Placental epithelial cell (primary cell): ENCODE data around the gene ZNF35.

- CAGE, long polyA plus RNA = no peak
These were observed 31.5 kb downstream of the SNRK start for GRCh38 chr3:43317736-43318325.

GRCh38 chr3:43418329-43419181 is 132.2 kb downstream of the SNRK start:
- CAGE, long polyA plus RNA = no peak

DNA sequence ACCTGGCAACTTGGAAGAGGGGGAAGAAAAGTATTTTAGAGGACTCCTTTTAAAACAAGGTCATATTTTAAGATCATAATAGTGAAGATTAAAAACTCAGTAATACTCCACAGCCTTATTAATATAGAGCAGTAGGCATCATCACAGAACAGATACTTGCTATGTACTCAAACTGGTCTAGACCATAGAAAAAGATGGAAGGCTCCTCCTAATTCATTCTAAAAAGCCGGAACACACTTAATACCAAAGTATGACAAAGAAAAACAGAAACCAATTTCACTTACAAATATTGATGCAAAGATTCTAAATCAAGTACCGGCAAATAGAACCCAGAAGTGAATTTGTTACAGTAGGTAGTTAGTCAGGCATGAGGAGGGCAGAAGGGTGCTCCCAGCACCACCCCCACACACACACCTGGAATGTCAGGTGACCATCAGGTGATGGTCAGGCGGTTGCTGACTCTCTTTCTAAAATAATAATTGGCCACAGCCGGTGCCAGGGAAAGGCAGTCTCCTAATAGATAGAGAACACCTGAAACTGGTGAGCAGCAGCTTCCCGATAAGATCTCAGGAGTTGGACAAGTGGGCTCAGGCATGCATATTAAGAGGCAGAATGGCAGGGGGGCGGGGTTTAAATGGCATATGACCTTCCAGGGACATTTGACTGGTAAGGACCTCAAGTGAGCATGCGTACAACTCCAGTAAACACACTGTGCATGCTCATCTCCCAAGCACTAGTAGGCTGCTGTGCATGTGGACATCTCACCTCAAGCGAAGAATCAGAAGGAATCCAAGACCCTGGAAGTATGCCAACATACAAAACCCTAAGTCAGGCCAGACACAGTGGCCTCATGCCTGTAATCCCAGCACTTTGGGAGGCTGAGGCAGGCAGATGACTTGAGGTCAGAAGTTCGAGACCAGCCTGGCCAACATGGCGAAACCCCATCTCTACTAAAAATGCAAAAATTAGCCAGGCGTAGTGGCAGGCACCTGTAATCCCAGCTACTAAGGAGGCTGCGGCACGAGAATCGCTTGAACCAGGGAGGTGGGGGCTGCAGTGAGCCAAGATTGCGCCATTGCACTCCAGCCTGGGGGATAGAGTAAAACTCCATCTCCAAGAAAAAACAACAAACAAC is 131.0 kb downstream of the ANO10 start:
- CAGE, long polyA plus RNA = no peak

- CAGE, long polyA plus RNA = no peak
These were observed 3.0 kb upstream of the ANO10 start for GRCh38 chr3:43624599-43625388.

- CAGE, long polyA plus RNA = no peak
These were observed 15.4 kb downstream of the ABHD5 start for GRCh38 chr3:43706073-43706659.

GRCh38 chr3:43714691-43715276 is 24.0 kb downstream of the ABHD5 start:
- CAGE, long polyA plus RNA = no peak

- CAGE, long polyA plus RNA = no peak
These were observed 45.8 kb downstream of the ABHD5 start for GRCh38 chr3:43736428-43737132.

GRCh38 chr3:43748182-43748696 is 57.5 kb downstream of the ABHD5 start:
- CAGE, long polyA plus RNA = no peak

DNA sequence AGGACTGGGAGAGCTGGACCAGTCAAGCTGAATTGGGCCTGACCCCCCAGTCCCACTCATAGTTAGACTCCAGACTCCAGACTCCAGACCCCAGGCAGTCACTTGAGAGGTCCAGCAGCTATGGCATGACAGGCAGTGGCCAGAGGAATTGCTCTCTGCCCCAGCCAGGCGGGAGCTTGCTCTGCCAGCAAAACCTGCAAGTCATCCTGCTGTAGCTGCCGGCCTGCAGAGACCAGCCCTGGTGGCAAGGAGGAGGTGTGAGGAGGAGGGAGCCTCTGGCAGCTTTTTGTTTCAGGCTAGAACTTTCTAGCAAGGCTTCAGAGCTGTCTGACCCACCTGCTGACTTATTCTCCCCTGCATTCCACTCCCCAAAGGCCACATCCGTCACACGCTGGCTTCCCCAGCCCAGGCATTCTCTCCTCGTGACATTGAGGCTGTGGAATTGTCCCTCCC is 82.5 kb downstream of the ABHD5 start:
- CAGE, long polyA plus RNA = no peak

GRCh38 chr3:43894687-43894998 is 203.9 kb downstream of the ABHD5 start:
- CAGE, long polyA plus RNA = no peak

- CAGE, long polyA plus RNA = no peak
These were observed 9.5 kb downstream of the ZNF660 start for GRCh38 chr3:44594170-44594714.

- CAGE, long polyA plus RNA = no peak
These were observed 7.5 kb downstream of the ZNF197 start for GRCh38 chr3:44632213-44632865.

DNA sequence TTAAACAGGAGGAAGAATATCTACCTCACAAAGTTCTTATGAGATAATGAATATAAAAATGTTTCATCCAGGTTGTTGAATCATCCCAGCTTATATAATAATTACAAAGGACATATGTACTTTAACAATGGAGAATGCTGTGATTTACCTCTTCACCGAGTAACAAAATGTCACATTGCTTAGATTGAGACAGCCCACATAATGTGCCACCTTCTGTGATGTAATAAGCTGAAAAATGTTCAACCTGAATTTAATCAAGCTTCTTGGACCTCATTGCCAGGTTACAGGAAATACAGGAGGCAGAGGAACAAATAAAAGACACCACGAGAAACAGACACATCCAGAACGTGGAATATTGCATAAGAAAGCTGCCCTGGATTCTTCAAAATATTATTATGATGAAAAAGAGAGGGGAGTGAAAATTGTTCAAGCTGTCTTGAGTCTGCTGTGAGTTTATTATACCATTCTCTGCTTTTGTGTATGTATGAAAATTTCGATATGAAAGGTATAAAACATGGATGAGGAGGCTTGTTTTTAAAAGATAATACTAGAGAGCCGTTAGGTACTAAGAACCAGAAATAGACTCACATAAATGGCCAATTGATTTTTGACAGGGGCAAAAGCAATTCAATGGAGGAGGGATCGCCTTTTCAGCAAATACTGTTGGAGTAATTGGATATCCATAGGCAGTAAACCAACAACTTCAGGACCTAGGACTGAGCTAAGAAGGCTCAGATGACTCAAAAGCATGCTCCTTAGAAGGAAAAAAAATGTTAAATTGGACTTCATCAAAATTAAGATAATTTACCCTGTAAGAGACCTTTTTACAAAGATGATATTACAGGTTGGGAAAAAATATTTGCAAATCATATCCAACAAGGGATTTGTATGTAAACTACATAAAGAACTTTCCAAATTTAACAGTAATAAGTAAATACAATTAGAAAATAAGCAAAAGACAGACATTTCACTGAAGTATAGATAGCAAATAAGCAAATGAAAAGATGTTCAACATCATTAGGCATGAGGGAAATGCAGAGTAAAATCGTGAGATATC is 2.0 kb upstream of the ZNF35 start:
- CAGE, long polyA plus RNA = no peak

GRCh38 chr3:44648045-44649360 is at the start of gene ZNF35:
ZNF35 (plus strand) TSS chr3:44648732.
- CAGE, long polyA plus RNA = no peak

DNA sequence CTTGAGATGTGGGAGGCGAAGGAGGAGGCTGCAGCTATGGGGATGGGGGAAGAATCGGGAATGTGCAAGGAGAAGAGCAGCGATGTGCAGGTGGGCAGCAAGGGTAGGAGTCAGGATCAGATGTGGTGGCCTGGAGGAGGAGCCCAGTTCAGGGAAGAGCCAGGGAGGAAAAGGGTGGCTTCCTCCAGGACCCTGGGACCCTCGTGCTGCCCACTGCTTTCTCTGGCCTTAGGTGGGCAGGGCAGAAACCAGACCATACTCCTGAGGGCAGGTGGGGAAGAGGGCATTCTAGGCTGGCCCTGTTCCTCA is 21.3 kb downstream of the ZNF35 start:
- CAGE, long polyA plus RNA = no peak

DNA sequence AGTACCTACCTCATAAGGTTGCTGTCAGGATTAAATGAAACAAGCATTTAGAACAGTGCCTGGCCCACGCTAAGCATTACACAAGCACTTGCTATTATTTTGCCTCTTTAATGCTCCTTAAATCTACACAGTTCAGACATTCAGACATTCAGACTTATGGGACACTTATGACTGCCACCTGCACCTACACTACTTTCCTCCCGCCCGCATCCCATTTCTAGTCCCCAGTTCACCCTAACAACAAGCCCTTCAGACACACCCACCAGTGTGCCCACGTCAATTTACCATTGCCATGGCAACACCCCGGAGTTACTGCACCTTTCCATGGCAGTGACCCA is 27.5 kb upstream of the ZNF502 start:
- CAGE, long polyA plus RNA = no peak

- CAGE, long polyA plus RNA = no peak
These were observed 37.4 kb downstream of the KIF15 start for GRCh38 chr3:44799032-44799435.

DNA sequence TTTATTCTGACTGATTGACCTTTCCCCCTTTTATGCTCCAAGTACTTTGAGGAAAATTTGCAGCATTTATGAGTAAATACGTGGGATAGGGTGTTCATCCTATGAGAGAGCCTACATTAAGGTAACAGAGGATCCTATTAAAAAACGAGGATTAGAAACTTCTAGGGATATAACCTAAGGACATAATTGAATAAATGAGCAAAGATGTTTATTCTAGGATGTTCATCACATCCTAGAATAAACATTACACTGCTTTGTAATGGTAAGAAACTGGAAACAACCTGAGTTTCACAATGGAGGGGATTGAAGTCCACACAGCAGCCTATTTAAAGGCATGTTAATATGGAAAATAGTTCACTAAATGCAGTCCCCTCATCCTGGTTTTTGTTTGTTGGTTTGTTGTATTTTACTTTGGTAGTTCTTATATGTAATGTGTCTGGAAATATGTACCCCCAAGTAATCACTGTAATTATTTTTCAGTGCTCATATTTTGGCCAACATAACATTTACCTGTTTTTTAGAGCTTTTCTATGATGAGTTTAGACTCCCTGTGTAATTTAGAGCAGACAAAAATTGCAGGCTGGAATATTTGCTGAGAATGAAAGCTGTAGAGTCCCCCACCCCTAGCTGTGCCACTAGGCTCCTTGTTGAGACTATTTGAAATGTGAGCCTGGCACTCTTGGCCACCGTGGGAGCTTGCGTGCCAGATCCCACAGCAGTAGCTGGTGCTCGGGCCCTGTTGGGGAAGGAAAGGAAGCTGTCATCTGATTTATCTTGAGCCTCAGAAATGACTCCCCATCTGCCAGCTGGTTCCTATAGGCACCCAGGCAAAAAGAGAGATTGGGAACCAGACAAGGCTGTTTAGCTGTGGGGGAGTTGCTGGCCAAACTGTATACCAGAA is 23.7 kb upstream of the CLEC3B start:
- CAGE, long polyA plus RNA = no peak

GRCh38 chr3:45182967-45183720 is 37.0 kb upstream of the CDCP1 start:
- CAGE, long polyA plus RNA = no peak

DNA sequence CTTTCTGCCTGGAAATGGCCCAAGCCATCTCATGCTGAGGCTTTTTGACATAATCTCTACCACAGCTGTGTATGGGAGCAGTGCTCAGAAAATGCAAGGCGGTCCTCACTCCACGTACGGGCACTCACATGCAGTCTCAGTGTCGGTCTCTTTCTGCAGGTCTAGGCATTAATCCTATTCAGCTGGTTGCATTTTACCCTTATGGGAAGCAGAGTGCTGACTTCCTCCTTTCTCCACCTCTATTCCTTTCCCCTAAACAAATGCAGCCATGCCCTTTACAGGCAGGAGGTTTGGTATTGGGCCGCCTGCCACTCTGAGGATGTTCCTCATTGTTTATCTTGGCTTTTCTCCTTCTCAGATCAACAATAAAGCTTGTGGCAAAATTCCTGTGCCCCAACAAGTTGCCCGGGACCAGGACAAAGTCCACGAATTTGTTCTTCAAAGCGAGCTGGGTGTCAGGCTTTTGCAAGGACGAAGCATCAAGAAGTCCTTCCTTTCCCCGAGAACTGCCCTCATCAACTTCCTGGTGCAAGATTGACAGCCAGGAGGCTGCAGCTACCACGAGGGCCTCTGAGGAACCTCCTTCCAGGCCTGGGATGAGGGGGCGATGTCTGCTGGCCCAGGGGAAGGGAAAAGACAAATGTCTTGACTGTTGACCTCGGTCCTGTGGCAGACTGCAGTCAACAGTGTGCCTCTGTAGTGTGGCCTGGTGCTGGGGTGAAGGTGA is 47.4 kb upstream of the LIMD1 start:
- CAGE, long polyA plus RNA = no peak